ENCODE data around the genes SNX7, GPR88 and SLC30A7.

DNA sequence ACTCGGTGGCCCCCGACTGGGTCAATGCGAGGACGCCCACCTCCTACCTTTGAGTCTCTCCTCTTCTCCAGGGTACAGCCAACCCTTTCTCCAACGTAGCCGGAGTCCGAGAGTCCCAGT lies 255 bp upstream of the SNX7 start:
- RRBS: 9% methylated on average over 2 of the region's 7 CpGs

- RRBS: 6% methylated on average over 41 of the region's 87 CpGs
Measured at GRCh38 chr1:98661526-98662600, at the start of gene SNX7. TSS of gene SNX7 (plus strand) at chr1:98661721.

- RRBS: no CpG with 5 or more reads among the region's 3 CpGs
Measured at GRCh38 chr1:99662594-99663174, 16.8 kb downstream of the PALMD start.

- RRBS: no CpG with 5 or more reads among the region's 2 CpGs
Measured at GRCh38 chr1:100217819-100218194, 31.8 kb downstream of the DBT start.

DNA sequence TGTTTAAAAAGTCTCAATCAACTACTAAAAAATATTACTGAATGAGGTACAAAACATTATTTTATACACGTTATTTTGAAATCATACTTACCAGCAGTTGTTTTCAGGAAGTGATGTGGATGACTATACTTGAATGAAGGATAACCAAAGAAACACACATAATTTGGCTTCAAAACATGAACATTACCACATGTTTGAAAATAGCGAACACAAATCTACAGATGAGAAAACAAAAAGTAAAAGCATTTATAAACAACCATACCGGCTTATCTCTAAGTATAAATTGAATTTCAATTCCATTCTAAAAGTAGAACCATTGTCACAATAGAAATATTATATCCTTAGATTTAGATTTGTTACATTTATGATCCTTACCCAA lies 9.0 kb downstream of the DBT start:
- RRBS: no CpG with 5 or more reads among the region's 3 CpGs

DNA sequence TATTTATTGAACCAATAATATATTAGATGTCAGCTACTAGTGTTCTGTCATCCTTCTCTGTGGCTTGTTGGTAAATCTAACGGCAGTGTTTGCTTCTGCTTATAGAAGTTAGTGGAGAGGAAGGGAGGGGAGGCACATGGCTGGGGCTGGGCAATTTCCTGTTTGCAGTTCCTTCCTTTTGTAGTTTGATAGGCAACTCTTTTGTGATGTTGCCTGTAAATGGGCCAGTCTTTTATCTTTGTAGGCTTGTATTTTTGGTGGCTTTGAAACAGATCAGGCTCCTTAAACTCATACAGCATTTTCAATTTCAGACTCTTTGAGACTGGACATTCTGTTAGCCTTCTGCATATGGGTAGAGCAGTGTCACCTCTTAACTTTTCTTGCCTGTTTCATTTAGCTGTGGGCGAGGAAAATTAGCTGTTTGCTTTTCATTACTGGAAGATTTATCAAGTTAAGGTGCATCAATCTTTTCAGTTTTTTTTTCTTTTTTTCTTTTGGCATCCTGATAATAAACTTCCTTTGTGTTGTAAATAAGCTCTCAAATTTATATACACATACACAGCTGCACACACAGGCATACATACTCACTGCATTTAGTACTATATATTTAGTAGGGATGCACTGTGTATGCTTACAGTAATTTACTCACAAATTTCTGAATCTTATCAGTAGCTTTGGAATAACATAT lies 48.2 kb downstream of the CDC14A start:
- RRBS: no CpG with 5 or more reads among the region's 2 CpGs

DNA sequence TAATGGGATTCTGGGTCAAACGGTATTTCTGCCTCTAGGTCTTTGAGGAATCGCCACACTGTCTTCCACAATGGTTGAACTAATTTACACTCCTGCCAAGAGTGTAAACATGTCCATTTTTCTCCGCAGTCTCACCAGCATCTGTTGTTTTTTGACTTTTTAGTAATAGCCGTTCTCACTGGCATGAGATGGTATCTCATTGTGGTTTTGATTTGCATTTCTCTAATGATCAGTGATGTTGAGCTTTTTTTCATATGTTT lies 53.5 kb downstream of the CDC14A start:
- RRBS: no CpG with 5 or more reads among the region's 4 CpGs

GRCh38 chr1:100537987-100538588 lies at the start of gene GPR88:
TSS of gene GPR88 (plus strand) at chr1:100538139.
- RRBS: no CpG with 5 or more reads among the region's 9 CpGs

GRCh38 chr1:100643851-100644127 lies 75.8 kb upstream of the VCAM1 start:
- RRBS: no CpG with 5 or more reads among the region's 1 CpG

- RRBS: 4% methylated on average over 23 of the region's 51 CpGs
Measured at GRCh38 chr1:100895609-100896309, at the start of gene SLC30A7. TSS of gene SLC30A7 (plus strand) at chr1:100896090.

- RRBS: no CpG with 5 or more reads among the region's 8 CpGs
Measured at GRCh38 chr1:103529647-103530198, 4.2 kb downstream of the RNPC3 start.

DNA sequence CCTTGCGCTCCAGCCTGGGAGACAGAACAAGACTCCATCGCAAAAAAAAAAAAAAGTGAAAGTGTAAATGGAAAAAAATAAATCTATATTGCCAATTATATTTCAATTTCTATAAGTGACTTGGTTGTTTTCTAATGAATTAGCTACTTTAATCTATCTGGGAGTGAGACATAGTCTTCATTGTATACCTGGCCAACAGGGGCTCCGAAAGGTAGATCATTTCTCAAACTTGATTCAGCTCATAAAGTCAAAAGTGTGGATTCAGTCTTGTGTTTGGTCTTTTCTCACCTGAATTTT lies 165.8 kb downstream of the NTNG1 start:
- RRBS: no CpG with 5 or more reads among the region's 3 CpGs

DNA sequence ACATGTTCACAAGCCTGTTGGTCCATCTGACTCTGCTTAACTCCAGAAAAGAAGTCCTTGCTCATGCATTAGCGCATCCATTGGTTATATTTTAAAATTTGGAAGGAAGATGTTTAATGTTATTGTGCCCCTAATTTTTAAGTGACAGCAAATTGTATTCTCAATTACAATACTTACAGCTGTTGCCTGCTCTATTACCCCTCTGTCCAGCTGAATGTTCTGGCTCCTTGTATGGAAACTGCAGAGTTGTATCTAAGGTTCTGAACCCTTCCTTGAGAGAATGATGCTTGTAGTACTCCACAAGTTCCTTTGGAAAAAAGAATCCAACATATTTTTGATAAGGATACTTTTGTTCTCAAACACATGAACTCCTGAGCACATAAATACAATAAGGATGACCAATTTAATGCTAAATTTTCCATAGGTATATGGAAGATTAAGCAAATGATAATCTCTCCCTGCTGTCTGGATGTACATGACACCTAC lies 368.9 kb downstream of the VAV3 start:
- RRBS: no CpG with 5 or more reads among the region's 1 CpG

GRCh38 chr1:108050911-108051817 lies 86.2 kb upstream of the VAV3 start:
- RRBS: no CpG with 5 or more reads among the region's 9 CpGs

- RRBS: no CpG with 5 or more reads among the region's 4 CpGs
Measured at GRCh38 chr1:108190679-108191196, 9.4 kb downstream of the SLC25A24 start.

DNA sequence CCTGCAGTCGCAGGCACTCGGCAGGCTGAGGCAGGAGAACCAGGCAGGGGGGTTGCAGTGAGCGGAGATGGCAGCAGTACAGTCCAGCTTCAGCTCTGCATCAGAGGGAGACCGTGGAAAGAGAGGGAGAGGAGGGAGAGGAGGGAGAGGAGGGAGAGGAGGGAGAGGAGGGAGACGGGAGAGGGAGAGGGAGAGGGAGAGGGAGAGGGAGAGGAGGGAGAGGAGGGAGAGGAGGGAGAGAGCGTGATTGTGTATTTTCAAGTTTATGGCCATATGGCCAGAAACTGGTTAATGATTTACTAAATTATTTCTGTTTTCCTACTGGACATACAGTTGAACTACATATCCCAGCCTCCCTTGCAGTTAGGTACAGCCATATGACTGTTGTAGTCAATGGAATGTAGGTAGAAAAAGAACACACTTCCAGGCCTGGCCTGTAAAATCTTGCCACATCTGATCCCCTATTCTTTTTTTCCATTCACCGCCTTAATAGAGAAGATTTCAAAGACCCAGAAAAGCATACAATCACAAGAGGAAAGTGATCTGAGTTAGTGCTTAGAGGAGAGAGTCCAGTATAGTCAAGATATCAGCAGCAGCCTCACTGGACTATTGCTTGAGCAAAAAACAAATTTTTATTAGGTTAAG lies 23.1 kb upstream of the EEIG2 start:
- RRBS: no CpG with 5 or more reads among the region's 7 CpGs

DNA sequence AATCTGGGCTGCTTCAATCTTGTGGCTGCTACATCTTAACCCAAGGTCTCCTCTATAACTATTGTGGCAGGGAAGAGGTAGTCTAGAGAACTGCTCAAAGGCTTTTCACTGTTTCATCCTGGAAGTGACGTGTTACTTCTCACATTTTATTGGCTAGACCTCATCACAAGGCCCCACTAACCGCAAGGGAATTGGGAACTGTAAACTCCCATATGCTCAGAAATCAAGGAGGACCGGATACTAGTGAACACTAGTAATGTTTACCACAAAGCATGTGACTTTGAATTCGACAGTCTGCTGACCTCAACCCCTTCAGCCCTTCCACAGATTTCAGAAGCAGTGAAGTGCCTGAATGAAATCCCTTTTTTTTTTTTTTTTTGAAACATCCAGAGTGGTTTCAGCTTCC lies 3.4 kb upstream of the EEIG2 start:
- RRBS: no CpG with 5 or more reads among the region's 4 CpGs

- RRBS: no CpG with 5 or more reads among the region's 12 CpGs
Measured at GRCh38 chr1:108816002-108816899, 40.6 kb downstream of the AKNAD1 start.

- RRBS: no CpG with 5 or more reads among the region's 10 CpGs
Measured at GRCh38 chr1:108953187-108953896, 9.9 kb downstream of the CLCC1 start.

- RRBS: no CpG with 5 or more reads among the region's 9 CpGs
Measured at GRCh38 chr1:108953897-108954272, 9.4 kb downstream of the CLCC1 start.

All from islet of Langerhans (tissue), 1 donor.